Iris pigment epithelial cell (primary cell): ENCODE results near the genes RAD23B and KLF4.

GRCh38 chr9:105216259-105216727, 28.2 kb upstream of the SLC44A1 start:
- RRBS, result no CpG with 5 or more reads among the region's 2 CpGs

DNA sequence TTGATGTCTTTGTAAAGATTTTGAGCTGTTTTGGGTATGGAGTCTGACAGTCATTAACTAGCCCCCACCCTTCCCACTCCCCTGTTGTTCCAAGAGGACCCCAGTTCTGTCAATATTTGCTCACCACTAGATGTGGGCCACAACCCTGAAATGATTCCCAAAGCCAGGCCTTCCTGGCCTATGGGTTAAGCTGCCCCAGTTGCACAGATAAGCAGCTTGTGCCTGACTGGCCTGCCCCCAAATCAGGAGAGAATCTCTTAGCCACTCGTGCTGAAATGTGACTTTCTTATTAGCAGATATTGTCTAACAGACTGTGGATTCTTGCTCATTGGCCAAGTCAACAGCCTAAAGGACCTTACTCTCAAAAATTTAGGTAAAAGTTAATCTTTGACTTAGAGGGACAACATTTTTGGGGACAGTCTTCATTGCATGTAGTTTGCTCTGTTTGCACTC, 29.3 kb upstream of the FSD1L start:
- RRBS, result no CpG with 5 or more reads among the region's 1 CpG

GRCh38 chr9:105570346-105571044, 12.6 kb downstream of the FKTN start:
- RRBS, result no CpG with 5 or more reads among the region's 2 CpGs

GRCh38 chr9:106018905-106019384, 324.6 kb downstream of the TMEM38B start:
- RRBS, result no CpG with 5 or more reads among the region's 3 CpGs

DNA sequence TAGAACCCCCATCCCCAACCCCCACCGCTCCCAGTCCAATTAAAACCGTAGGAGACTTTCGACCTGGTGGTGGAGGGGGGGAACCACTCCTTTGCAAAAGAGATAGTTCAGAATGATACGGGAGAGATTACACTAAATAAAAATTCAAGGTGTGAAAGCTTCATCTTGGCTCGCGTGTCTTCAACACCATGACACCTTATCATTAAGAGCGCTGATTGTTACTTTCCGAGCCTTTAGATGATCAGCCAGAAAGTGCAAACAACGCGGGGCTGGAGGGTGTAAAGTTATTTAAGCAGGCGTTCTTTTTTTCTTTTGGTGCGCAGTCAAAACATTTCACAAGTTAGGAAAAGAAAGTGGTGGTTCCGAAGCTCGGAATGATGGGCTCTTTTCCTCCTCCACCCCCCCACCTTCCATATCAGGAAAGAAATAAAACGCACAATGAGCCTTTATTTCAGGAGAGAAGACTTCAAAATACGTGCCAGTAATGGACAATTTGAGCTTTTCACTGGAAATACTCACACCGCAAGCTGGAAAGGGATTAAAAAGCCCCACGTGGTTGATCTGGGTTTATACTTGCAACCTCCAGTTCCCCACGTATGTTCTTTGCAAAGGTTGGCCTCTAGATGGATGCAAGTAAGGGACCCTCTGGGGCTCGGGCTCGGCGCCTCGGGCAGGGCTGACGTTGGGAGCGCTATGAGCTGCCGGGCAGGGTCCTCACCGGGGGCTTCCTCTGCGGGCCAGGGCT, 1.1 kb upstream of the ZNF462 start:
- RRBS, result no CpG with 5 or more reads among the region's 28 CpGs

DNA sequence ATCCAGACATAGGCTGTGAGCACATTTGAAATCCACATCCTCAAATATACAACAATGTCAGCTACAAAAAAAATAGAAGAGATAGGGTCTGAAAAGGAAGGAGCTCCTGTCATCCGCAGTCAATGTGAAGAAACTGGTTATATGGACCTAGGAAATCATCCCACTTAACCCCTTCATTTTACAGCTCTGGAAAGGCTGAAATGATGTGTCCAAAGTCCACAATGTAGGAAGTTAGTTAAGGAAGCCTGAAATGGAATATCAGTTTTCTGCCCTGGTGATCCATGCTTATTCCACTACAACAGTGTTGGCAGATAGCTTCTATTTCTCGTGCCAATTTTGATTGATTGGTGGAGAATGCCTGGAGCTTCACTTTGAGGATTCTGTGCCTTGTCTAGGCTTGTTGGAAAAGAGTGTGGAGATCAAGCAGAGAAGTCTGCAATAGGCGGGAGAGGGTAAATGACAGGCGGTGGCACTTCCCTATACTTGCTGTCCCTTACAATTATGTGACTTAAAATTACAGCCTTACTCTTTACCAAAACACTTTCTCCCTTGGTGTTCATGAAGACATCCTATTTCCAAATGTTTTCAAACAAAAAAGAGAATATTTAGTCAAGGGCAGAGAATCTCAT, 23.6 kb downstream of the ZNF462 start:
- RRBS, result no CpG with 5 or more reads among the region's 4 CpGs

GRCh38 chr9:106918863-106919399, 56.0 kb downstream of the ZNF462 start:
- RRBS, result no CpG with 5 or more reads among the region's 5 CpGs

DNA sequence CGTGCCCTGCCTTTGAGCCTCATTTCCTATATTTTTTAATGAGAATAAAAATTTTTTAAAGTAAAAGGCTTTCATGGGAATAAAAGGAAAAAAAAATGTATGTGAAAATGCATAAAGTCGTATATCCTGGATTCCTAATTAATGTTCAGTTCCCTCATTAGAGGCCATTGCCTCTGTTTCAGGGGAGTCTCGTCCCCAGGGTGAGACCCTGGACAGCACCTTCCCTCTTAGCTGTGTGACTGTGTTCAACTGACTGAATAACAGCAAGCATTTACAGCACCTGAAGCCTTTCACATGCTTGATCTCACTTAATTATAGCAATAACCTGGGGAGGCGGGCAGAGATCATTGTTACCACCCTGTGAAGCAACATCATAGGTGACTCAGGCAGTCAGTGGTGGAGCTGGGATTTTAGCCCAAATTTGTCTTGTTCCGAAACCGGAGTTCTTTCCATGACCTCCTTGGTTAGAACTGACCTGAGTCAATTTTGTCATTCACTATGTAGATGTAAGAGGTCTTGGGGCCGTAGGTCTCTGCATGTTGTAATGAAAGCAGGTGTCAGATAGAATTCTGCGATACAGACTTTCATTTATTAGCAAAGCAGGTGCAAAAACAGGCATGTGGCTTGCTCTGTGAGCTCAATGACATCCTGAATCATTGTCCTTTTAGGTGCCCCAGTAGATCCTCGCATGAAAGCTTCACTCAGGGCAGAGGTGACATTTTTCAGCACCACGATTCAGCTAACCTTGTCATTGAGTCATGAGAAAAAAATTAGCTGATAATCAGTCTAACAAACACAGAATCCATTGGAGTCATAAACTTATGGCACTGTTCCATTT, 105.1 kb upstream of the RAD23B start:
- RRBS, result no CpG with 5 or more reads among the region's 10 CpGs

- RRBS, result 1% methylated on average over 32 of the region's 74 CpGs
These were observed at the start of gene RAD23B for GRCh38 chr9:107282721-107283419. Gene RAD23B, plus strand, starts transcription at chr9:107283279.

- RRBS, result no CpG with 5 or more reads among the region's 1 CpG
These were observed 46.6 kb downstream of the RAD23B start for GRCh38 chr9:107329700-107329984.

- RRBS, result no CpG with 5 or more reads among the region's 7 CpGs
These were observed 9.1 kb downstream of the KLF4 start for GRCh38 chr9:107480526-107480793.

DNA sequence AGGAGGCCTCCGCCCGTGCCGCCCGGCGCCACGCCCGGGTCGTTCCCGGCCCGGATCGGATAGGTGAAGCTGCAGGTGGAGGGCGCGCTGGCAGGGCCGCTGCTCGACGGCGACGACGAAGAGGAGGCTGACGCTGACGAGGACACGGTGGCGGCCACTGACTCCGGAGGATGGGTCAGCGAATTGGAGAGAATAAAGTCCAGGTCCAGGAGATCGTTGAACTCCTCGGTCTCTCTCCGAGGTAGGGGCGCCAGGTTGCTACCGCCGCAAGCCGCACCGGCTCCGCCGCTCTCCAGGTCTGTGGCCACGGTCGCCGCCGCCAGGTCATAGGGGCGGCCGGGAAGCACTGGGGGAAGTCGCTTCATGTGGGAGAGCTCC, 1.7 kb downstream of the KLF4 start:
- RRBS, result 3% methylated on average over 11 of the region's 42 CpGs

DNA sequence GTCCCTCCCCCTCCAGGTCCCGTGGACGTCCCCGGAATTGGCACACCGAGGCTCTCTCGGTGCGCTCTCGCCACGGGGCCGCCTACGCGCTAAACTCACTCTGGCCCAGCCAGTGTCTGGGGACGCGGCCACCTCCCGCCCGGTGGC, 1.2 kb downstream of the KLF4 start:
- RRBS, result 7% methylated on average over 1 of the region's 15 CpGs

DNA sequence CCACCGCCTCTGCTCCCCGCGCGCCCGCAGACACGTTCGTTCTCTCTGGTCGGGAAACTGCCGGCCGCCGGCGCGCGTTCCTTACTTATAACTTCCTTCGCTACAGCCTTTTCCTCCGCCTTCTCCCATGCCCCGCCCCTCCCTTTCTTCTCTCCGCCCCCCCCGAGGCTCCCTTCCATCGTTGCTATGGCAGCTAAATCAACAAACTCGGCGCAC, at the start of gene KLF4:
TSS of gene KLF4 (minus strand) at position 62 of the 216 bp plus-strand sequence.
- RRBS, result 0% methylated on average over 5 of the region's 22 CpGs

- RRBS, result no CpG with 5 or more reads among the region's 10 CpGs
These were observed 131.3 kb upstream of the KLF4 start for GRCh38 chr9:107620751-107621323.

DNA sequence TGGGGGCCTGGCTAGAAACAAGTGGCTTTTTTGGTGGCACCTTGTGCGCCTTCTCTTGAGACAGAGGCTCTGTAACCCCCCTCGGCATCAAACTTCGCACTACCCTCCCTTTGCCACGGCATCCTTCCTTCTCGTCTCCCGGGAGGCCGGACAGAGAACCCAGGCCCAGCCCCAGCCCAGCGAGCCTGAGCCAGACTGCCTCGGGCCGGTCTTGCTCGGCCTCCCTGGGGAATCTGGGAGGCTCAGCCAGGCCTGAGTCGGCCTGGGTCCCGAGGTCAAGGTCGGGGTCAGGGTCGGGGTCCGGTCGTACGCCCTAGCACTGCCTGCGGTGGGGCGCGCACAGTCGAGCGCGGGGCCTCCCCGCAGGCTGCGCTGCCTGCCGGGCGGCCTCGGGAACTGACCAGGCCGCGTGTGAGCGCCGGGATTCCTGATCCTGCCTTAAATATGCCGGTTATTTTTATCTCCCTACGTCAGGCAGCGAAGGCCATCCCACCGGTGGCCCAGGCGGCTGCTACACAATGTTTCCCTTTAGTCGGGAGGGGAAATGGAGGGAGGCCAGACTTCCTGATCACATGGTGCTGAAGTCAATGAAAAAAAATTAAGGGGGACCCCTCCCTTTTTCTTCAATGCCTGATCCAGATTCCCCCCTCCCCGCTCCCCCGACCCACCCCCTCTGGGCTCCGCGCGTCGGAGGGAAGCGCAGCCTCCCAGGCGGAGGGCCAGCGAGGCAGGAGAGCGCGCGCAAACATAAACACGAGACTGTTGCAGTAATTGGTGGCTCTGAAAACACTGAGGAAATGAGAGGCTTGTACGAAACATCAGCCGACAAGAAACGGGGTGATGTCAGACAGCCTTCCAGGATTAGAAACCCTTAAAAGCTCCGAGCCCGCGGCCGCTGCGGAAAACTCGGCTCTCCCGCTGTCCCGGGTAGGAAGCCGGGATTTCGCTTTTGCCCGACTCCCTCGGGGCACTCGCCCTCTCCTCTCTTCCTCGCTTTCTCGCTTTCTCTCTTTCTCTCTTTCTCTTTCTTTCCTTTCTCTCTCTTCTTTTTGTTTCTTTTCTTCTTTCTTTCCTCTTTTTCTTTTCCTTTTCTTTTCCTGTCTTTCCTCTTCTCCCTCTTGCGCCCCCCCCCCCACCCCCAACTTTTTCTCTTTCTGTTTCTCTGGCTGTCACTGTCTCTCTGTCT, 148.1 kb upstream of the KLF4 start:
- RRBS, result 4% methylated on average over 24 of the region's 71 CpGs

GRCh38 chr9:107683356-107684057, 193.9 kb upstream of the KLF4 start:
- RRBS, result no CpG with 5 or more reads among the region's 2 CpGs

GRCh38 chr9:107732658-107734081, 243.6 kb upstream of the KLF4 start:
- RRBS, result no CpG with 5 or more reads among the region's 16 CpGs